Sternocleidomastoid (tissue), 1 donor: ENCODE results near the genes ARMCX4, TCEAL2, TCEAL3 and PRPS1.

DNA sequence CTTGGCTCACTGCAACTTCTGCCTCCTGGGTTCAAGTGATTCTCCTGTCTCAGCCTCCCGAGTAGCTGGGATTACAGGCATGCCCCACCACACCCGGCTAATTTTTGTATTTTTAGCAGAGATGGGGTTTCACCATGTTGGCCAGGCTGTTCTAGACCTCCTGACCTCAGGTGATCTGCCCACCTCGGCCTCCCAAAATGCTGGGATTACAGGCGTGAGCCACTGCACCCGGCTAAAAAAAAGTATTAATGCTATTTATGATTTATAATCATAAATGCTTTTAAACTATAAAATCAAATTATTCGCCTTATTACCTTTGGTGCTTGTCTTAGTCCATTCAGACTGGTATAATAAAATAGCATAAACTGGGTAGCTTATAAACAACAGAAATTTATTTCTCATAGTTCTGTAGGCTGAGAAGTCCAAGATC lies 4.6 kb upstream of the CENPI start:
- PRO-cap: no peak

DNA sequence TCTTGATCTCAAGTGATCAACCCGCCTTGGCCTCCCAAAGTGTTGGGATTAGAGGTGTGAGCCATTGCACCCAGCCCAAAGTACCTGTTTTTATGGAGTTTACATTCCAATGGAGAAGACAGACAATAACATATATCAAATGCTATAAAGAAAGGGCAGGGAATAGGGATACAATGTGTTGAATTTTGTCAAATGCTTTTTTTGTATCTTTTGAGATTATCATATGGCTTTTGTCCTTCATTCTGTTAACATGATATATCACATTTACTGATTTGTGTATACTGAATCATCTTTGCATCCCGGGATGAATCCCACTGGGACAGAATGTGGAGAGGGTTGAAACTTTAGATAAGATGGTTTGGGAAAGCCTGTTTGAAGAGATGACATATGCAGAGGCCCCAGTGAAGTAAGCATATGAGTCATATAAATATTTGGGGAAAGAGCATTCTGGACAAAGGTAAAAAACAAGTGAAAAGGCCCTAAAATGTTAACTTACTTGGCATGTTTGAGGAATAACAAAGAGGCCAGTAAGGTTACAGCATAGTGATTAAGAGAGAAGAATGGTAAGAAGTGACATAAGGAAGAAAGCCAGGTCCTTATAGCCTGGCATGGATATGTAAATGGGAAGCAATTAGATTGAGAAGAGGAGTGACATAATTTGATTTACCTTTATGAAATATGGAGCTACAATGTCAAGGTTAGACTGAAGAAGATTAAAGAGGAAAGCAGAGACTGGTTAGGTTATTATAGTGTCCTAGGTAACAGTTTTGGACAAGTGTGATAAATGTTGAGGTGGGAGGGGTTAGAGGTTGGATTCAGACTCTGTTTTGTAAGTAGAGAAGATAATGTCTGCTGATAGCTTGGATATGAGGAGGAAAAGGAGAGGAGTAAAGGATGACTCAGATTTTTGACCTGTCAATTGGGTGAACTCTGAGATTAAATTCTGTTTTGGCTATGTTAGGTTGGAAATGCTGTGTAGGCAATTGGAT lies 54.7 kb upstream of the DRP2 start:
- PRO-cap: no peak

- PRO-cap: no peak
These were observed 18.0 kb downstream of the HNRNPH2 start for GRCh38 chrX:101425924-101426487.

GRCh38 chrX:101485152-101486318 lies at the start of gene ARMCX4:
Gene ARMCX4, plus strand, starts transcription at chrX:101485456.
- PRO-cap: no peak

DNA sequence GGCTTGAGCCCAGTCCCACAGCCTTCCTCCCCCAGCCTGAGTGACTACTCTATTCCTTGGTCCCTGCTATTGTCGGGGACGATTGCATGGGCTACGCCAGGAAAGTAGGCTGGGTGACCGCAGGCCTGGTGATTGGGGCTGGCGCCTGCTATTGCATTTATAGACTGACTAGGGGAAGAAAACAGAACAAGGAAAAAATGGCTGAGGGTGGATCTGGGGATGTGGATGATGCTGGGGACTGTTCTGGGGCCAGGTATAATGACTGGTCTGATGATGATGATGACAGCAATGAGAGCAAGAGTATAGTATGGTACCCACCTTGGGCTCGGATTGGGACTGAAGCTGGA lies 1.9 kb downstream of the ARMCX3 start:
- PRO-cap: no peak

GRCh38 chrX:102125266-102125873 lies at the start of gene TCEAL2:
Gene TCEAL2, plus strand, starts transcription at chrX:102125679.
- PRO-cap: no peak

- PRO-cap: bidirectional peak, plus-strand start at chrX:102659989, minus-strand start at chrX:102659862
These were observed 8.4 kb downstream of the GPRASP1 start for GRCh38 chrX:102659637-102660082.

GRCh38 chrX:103607333-103608438 lies at the start of gene TCEAL3:
Gene TCEAL3, plus strand, starts transcription at chrX:103607963.
- PRO-cap: bidirectional peak, plus-strand start at chrX:103607975, minus-strand start at chrX:103607824

DNA sequence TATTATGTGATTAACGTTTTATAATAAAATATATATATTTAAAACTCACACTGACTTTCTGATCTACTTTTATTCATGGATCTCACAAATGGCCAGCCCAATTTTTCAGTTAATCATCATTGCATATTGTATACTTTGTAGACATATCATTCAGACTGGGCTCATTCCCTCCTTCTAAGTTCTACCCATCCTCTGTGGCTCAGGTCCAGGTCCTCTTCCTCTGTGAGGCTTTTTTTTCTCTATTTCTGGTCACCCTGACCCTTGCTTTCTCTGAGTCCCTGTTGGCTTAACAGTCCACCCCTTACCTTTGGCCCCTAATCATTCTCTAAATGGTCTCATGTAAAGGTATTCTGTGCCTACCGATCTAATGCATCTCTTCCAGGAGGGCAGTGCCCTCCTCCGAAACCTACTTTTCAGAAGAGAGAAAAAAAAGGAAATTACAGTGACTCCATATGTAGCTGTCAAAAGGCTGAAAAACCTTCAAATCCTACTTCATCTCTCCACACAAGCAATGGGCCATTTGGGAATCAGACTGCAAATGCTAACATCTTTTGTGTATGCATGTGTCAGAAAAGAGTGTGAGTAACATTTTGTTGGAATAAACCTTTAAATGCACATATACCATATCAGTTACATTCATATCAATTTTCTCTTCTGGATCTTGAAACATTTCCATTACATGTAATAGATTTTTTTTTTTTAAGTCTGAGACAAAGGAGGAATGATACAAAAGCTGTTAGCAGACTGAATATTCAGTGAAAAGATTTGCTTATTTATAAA lies 2.7 kb downstream of the MORF4L2 start:
- PRO-cap: no peak

DNA sequence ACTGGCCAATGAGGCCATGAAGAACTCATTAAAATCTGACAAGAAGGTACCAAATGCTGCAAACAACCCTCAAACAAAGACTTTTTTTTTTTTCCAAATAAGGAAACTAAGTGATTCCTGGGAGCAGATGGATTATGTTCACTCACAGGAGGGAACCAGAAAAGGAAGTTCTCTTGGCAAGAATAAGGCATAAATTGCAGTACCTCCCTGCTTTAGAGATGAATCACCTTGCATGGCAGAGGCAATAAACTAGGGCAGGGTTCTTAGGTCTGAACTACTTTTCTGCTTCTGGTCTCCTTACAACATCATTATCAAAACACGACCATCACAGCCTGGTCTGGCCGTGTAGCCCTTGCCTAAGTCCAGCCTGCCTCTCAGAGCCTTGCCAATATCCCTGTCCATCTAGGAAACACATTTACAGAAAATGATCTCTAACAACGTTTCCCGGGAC lies 6.2 kb downstream of the TMEM31 start:
- PRO-cap: no peak

- PRO-cap: no peak
These were observed 4.3 kb downstream of the PLP1 start for GRCh38 chrX:103780722-103781628.

- PRO-cap: no peak
These were observed 27.9 kb downstream of the FAM199X start for GRCh38 chrX:104194045-104194640.

GRCh38 chrX:106169408-106169877 lies 1.3 kb downstream of the PWWP3B start:
- PRO-cap: no peak

GRCh38 chrX:106904228-106904450 lies 998 bp upstream of the RIPPLY1 start:
- PRO-cap: no peak

DNA sequence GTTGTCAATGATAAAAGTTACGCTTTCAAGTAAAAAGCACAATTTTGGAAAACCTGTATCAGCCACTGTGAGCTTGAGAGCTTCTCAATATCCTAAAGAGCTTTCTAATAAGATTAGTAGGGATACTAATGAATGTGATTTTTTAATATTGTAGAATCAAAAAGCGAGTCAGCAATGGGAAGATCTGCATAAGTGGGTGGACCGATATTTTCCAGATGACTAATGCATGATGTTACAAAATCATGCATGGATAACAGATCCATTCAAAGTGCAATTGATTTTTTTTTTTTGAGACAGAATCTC lies 7.4 kb upstream of the CLDN2 start:
- PRO-cap: no peak

GRCh38 chrX:106950434-106950753 lies 30.2 kb downstream of the CLDN2 start:
- PRO-cap: no peak

DNA sequence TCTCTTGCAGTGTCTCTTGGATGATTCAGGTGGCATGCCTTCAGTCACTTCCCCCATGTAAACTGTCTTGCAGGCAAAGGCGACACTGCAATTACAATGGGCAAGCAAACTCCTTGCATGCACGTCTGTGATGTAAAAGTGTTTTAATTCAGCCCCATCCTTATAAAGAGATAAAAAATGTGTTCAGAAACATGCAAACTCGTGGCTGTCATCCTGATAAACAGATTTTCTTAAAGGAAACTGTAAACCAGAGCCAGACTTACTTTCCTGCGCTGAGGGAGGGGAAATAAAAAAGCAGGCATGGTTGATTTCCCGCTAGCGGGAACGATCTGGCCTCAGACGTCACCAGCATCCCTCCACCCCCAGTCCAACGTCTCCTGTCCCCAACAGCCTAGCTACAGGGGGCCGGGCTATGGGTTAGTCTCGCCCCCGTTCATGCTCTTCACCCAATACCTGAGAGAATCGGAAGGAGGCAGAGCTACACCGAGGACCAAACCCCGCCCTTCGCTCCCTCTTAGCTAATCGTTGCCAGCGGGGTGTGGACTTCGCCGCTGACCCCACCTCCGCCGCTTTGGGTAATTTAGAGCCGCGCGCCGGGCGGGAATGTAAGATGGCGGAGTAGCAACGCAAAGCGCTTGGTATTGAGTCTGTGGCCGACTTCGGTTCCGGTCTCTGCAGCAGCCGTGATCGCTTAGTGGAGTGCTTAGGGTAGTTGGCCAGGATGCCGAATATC lies at the start of gene PRPS1:
Gene PRPS1, plus strand, starts transcription at position 603 of the 733 bp plus-strand sequence.
- PRO-cap: bidirectional peak, plus-strand start at position 583 of the sequence, minus-strand start at position 369 of the sequence

- PRO-cap: no peak
These were observed 54.3 kb downstream of the TSC22D3 start for GRCh38 chrX:107721158-107721724.

DNA sequence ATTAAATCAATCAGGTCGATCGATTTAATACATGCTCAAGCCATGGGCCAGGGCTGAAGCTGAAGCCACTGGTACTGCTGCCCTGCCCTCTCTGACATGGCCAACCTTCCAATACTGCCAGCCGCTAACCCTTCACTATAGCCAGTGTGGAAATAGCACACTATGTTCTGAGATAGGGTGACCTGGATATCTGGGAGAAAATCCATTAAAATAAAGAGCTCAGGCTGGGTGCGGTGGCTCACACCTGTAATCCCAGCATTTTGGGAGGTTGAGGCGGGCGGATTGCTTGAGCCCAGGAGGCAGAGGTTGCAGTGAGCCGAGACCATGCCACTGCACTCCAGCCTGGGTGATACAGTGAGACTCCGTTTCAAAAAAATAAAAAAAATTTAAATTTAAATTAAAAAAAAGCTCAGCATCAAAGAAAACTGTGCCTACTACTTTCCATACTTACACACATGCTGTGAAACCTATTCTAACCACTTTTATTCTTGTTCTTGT lies 31.4 kb downstream of the TSC22D3 start:
- PRO-cap: no peak

DNA sequence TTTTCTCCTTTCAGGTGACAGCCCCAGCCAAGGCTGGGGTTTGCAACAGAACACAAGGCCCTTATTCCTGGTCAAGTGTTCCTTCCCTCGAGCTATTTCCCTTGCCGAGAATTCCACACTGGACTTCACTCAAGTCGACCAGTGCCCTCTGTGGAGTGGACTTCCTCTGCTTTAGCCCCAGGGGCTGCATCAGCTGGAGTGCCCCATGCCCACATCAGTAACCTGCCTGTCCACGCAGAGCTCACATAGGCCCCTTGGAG lies 19.0 kb downstream of the TSC22D3 start:
- PRO-cap: no peak